Measurements from ENCODE around the genes COP1, CLEC20A and TEX35.

GRCh38 chr1:175598808-175599890 is 144.2 kb downstream of the TNR start:
- PRO-cap = bidirectional peak, plus-strand start at chr1:175599464, minus-strand start at chr1:175599335

GRCh38 chr1:176040122-176040890 is 166.8 kb downstream of the COP1 start:
- PRO-cap = no peak

- PRO-cap = no peak
Observed at GRCh38 chr1:176058559-176059238, 148.4 kb downstream of the COP1 start.

- PRO-cap = no peak
Observed at GRCh38 chr1:176074571-176075493, 132.3 kb downstream of the COP1 start.

DNA sequence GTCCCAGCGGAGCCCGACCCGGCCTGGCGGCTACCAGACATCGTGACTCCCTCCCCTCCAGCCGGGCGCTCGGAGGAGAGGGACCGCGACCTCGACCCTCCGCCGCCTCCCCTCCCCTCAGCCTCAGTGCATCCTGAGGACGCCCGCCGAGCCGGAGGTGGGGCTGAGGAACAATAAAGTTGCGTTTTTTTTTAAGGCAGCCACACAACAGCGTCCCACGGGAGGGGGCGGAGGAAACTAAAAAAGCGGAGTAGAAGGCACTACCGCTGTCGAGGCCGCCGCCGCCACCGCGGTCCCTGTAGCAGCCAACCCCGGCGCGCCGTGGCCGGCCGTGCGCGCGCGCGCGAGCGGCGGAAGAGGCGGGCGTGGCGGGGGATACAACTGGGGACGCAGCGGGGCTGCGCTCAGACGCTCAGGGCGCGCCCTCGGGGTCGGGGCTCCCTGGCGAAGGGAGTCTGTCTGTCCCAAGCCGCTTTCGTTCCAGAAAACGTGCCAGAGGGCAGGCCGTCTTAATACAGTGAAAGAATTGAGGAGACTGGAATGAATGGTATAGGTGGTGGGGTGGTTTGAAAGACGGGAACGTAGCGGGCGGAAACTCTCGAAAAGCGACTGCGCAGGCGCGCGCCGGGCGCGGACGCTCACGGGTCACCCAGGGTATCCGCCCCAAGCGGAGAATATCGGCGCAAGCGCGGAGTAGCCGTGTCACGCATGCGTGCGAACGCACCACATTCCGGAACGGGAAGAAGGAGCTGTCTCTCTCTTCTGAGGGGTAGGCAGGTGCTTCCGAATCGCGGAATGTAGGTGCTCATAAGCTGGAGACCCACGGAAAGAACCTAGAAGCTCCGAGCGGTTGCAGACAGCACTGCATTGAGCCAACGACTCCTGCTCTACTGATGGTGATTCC is at the start of gene COP1:
Gene COP1 (minus strand): TSS at position 349 of the 904 bp plus-strand sequence.
- PRO-cap = bidirectional peak, plus-strand start at position 407 of the sequence, minus-strand start at position 333 of the sequence; bidirectional peak, plus-strand start at position 728 of the sequence, minus-strand start at position 542 of the sequence

GRCh38 chr1:176522534-176522878 is 59.5 kb downstream of the PAPPA2 start:
- PRO-cap = no peak

- PRO-cap = no peak
Observed at GRCh38 chr1:176552963-176553739, 90.2 kb downstream of the PAPPA2 start.

GRCh38 chr1:176693435-176694119 is 230.6 kb downstream of the PAPPA2 start:
- PRO-cap = no peak

- PRO-cap = no peak
Observed at GRCh38 chr1:177032334-177032908, 132.1 kb downstream of the ASTN1 start.

GRCh38 chr1:177841324-177841659 is 128.6 kb downstream of the SEC16B start:
- PRO-cap = no peak

GRCh38 chr1:178039597-178040476 is 54.1 kb upstream of the RASAL2 start:
- PRO-cap = no peak

- PRO-cap = no peak
Observed at GRCh38 chr1:178100702-178101245, 6.9 kb downstream of the RASAL2 start.

- PRO-cap = no peak
Observed at GRCh38 chr1:178102330-178102636, 8.4 kb downstream of the RASAL2 start.

DNA sequence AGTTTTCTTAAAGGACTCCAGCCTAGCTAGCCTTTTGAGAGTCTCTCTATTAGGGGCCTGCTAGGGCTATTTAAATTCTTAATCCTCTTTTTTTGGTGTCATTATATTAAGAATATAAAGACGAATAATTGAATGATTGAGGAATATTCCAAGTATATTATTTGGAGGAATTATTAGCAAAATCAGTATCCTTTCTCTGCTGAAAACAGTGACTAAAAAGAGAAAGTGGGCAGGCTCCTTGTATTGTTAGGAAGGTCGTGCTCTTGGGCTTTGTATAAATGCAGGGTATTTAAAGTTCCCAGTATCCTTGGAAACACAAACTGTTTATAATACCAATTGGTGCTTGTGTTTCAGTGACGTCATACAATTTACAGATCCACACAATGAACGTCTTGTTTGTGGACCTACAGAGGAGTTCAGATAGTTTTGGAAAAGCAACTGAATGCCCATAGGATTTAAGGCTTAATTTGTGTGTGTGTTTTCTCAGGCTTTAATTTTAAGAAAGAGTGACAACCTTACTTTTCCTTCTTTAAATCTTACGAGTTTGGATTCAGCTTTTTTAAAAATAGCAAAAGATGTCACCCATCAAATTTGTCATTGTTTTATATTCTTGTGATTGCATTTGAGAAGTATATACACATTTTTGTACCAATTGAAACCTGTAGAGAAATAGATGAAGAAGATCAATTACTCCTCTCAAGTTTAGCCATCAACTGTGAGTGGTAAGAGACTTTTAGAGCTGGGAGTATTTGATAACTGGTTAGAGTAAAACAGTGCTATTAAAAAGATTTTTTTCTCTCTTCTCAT is 168.3 kb downstream of the RASAL2 start:
- PRO-cap = no peak

- PRO-cap = no peak
Observed at GRCh38 chr1:178496730-178497197, at the start of gene CLEC20A. Gene CLEC20A (minus strand): TSS chr1:178496964.

DNA sequence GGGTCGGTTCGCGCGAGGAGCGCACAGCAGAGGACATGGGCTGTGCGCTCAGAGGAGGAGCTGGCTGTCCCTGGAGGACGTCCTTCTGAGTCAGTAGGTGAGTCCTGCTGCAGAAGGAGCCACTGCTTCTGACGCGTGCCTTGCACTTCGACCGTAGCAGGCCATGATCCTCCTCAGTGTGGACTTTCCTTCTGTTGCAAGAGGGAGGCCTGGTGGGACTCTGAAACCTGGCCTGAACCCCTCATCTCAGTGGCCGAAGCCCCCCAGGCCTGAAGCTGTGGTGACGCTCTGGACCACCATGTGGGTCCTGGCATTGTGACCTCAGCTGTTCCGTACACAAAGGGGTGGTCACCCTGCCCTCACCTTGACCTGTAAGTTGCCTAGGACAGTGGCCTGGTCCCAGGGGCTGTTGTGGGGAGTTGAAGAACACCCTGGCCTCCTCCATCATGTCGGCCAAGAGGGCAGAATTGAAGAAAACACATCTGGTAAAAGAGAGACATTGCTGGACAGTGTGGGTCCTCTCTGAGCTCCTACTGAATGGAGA is at the start of gene TEX35:
Gene TEX35 (plus strand): TSS at position 367 of the 544 bp plus-strand sequence.
- PRO-cap = no peak

- PRO-cap = no peak
Observed at GRCh38 chr1:178541738-178542472, 29.0 kb downstream of the TEX35 start.

DNA sequence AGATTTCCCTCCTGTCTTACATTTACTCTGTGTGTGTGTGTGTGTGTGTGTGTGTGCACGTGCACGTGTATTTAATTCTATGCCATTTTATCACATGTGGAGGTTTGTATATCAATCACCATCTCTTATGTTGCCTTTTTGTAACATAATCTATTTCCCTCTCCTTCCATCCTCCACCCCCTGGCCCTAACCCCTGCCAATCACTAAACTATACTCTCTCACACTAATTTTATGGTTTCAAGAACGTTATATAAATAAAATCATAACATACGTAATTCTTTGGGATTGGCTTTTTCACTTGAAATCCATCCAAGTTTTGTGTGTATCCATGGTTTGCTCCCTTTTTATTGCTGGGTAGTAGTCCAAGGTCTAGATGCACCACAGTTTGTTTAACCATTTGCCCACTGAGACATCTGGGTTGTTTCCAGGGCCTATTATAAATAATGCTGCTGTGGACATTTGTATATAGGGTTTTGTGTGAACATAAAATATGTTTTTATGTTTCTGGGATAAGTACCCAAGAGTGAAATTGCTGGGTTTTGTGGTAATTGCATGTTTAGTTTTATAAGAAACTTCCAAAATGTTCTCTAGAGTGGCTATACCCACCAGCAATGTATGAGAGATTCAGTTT is 61.4 kb downstream of the TEX35 start:
- PRO-cap = no peak

- PRO-cap = no peak
Observed at GRCh38 chr1:178630446-178630939, 94.6 kb upstream of the RALGPS2 start.

DNA sequence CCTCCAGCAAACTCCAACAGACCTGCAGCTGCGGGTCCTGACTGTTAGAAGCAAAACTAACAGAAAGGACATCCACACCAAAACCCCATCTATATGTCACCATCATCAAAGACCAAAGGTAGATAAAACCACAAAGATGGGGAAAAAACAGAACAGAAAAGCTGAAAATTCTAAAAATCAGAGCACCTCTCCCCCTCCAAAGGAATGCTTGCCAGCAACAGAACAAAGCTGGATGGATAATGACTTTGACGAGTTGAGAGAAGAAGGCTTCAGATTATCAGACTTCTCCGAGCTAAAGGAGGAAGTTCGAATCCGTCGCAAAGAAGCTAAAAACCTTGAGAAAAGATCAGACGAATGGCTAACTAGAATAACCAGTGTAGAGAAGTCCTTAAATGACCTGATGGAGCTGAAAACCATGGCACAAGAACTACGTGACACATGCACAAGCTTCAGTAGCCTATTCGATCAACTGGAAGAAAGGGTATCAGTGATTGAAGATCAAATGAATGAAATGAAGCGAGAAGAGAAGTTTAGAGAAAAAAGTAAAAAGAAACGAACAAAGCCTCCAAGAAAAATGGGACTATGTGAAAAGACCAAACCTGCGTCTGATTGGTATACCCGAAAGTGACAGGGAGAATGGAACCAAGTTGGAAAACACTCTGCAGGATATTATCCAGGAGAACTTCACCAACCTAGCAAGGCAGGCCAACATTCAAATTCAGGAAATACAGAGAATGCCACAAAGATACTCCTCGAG is 32.3 kb downstream of the ANGPTL1 start:
- PRO-cap = no peak

All from natural killer cell (primary cell).